HepG2 (cell line): ENCODE data around the genes PLEKHN1, ISG15, C1orf159 and SDF4.

GRCh38 chr1:630390-630914 is 56.0 kb downstream of the OR4F16 start:
- RRBS, 2 experiments, result no CpG with 5 or more reads among the region's 10 CpGs
CAGE:
- cytosol, long polyA minus RNA, result no peak
- cytosol, long polyA plus RNA, result no peak
- long polyA plus RNA, result no peak
- nucleus, long polyA minus RNA, result no peak
- nucleus, long polyA plus RNA, result no peak

GRCh38 chr1:793643-794046 is 107.2 kb upstream of the OR4F16 start:
- RRBS, 2 experiments, result no CpG with 5 or more reads among the region's 3 CpGs
CAGE:
- cytosol, long polyA minus RNA, result no peak
- cytosol, long polyA plus RNA, result no peak
- long polyA plus RNA, result no peak
- nucleus, long polyA minus RNA, result no peak
- nucleus, long polyA plus RNA, result no peak

GRCh38 chr1:830703-831106 is 93.0 kb upstream of the SAMD11 start:
- RRBS, 2 experiments, result no CpG with 5 or more reads among the region's 6 CpGs
CAGE:
- cytosol, long polyA minus RNA, result no peak
- cytosol, long polyA plus RNA, result no peak
- long polyA plus RNA, result no peak
- nucleus, long polyA minus RNA, result no peak
- nucleus, long polyA plus RNA, result no peak

DNA sequence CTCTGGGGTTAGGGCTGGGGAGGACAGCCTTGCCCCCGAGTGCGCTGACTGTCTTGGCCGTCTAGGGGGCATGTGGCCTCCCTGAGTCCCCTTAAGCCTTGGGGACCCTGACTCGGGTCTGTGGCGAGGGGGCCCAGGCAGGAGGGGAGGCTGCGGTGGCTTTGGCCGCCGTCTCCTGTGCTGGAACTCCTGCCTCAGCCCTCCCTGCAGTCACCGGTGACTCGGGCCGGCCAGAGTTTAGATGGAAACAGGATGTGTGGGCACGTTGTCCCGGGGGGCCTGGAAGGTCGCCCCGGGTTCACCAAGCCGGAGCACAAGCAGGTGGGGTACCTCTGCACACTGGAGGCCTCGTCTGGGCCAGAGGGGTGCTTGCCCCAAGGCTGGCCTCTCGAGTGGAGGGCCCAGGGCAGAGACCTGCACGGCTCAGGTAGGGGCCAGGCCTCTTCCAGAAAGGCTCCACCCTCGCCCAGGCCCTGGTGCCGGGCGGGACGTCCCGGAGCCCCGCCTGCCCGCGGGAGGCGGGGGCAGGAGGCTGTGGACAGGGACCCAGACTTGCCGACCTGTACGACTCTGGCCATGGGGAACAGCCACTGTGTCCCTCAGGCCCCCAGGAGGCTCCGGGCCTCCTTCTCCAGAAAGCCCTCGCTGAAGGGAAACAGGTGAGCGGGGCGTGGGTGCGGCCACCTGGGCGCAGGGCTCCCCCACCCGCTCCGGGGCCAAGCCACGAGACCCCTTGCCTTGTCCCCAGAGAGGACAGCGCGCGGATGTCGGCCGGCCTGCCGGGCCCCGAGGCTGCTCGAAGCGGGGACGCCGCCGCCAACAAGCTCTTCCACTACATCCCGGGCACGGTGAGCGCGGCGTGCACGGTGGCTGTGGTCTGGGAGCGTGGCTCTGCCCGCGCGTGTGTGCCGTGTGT is at the start of gene PLEKHN1:
Gene PLEKHN1 (plus strand): TSS at position 527 of the 916 bp plus-strand sequence.
- RRBS, 2 experiments, result 2% methylated on average over 15 to 25 of the region's 62 CpGs
CAGE:
- cytosol, long polyA minus RNA, result no peak
- cytosol, long polyA plus RNA, result no peak
- long polyA plus RNA, result no peak
- nucleus, long polyA minus RNA, result no peak
- nucleus, long polyA plus RNA, result start-site peak on the plus strand centred at position 536 of the sequence, 64 bp wide, 68 and 77 reads in 2 replicates

DNA sequence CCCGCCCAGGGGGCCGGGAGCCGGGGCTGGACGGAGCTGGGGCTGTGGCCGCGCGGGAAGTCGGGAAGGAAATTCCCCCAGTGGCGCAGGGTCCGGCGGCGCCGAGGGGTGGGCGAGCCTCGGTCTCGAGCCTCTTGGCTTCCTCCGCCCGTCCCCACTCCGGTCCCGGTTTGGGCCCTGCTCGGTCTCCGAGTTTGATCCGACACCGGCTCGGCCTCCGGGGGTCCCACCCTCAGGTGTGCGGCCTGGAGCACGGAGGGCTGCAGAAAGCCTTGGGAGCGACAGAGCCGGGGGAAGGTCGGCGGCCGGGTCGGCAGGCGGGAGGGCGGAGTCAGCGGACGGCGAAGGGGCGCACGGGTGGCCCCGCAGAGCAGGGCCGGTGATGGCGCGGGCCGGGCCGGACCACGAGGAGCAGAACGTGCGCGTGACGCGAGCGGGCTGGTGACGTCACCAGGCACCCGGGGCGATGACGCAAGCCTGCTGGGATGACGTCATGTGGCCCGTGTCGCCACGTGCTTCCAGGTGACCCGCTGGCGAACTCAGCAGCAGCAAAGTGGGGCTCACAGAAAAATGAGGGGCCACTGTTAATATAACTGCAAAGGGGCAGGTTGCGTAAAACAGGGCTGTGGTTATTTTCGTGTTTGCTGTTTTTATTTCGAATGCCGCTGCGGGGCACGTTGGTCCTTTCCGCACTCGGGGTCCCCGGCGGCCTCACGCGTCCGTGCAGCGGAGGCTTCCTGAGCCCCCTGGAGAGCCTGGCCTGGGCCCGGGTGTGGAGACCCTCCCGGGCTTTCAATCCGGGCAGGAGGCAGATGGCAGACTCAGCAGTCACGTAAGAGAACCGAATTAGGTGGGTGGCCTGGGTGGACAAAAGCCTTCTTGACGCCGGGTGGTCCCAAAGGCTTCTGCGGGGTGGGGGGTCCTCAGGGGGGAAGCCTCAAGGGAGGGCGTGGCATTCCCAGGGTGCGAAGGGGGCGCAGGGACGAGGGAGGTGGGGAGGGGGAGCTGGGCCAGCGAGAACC is 846 bp upstream of the HES4 start:
- RRBS, 2 experiments, result 2 to 3% methylated on average over 39 of the region's 91 CpGs
CAGE:
- cytosol, long polyA minus RNA, result no peak
- cytosol, long polyA plus RNA, result no peak
- long polyA plus RNA, result no peak
- nucleus, long polyA minus RNA, result no peak
- nucleus, long polyA plus RNA, result no peak

- RRBS, 2 experiments, result no CpG with 5 or more reads among the region's 37 CpGs
CAGE:
- cytosol, long polyA minus RNA, result no peak
- cytosol, long polyA plus RNA, result start-site peak on the plus strand at chr1:1013493-1013514, 1,966 and 2,400 reads in 2 replicates
- long polyA plus RNA, result start-site peak on the plus strand at chr1:1013491-1013507, 913 and 1,314 reads in 2 replicates
- nucleus, long polyA minus RNA, result no peak
- nucleus, long polyA plus RNA, result start-site peak on the plus strand at chr1:1013492-1013511, 1,096 and 912 reads in 2 replicates
These were observed at the start of gene ISG15 for GRCh38 chr1:1012512-1013762. ISG15 (plus strand) TSS chr1:1013497.

- RRBS, 2 experiments, result 16 to 30% methylated on average over 11 to 16 of the region's 35 CpGs
CAGE:
- cytosol, long polyA minus RNA, result no peak
- cytosol, long polyA plus RNA, result no peak
- long polyA plus RNA, result no peak
- nucleus, long polyA minus RNA, result no peak
- nucleus, long polyA plus RNA, result no peak
These were observed 2.5 kb downstream of the RNF223 start for GRCh38 chr1:1071603-1072103.

DNA sequence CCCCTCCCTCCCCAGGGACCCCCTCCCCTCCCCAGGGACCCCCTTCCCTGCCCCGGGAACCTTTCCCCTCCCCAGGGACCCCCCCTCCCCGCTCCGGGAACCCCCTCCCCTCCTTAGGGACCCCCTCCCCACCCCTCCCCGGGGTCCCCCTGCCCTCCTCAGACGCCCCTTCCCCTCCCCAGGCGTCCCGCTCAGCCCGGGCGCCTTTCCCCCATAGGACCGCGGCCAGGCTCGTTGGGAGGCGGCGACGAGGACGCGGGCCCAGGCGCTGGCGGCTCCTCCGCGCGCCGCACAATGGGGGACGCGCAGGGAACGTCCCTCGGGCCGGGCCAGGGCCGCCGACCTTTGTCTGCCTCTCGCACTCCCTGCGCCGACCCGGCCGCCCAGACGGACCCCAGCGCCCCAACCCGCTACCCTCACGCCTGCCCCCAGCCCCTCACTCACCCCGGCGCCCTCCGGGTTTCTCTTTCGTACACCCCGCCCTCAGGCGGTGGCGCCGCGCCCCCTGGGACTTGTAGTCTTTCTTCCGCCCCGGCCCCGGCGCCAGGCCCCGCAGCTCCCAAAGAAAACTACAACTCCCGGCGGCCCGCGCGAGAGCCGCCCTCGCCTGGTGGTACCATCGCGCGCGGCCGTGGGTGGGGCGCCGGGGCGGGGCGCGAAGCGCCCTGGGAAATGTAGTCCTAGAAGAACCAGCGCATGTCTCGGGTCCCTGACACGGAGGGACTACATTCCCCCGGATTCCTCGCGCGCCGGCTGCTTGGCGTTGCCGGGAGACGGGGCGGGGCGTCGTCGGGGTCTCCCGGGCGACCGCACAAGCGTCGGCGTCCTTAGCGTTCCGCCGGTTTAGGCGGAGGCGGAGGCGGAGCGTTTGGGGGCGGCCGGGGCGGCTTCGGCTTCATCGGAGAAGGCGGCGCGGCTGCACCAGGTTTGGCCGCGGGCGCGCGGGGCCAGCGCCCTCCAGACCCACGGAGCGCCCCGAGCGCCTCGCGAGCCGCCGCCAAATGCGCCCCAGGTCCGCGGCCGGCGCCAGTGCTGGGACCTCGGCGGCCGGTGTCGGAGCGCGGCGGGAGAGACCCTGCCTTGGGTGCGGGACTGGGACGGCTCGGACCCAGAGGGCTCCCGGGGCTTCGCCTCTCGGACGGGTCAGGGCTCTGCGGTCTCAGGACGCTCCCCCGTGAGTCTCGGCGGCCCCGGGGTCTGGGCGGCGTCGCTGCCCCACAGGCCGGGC is at the start of gene C1orf159:
Gene C1orf159 (minus strand): TSS at position 474 of the 1,228 bp plus-strand sequence.
- RRBS, 2 experiments, result 2% methylated on average over 74 to 79 of the region's 150 CpGs
CAGE:
- cytosol, long polyA minus RNA, result start-site peak on the minus strand centred at position 471 of the sequence, 16 bp wide, 36 reads
- cytosol, long polyA plus RNA, result no peak
- long polyA plus RNA, result start-site peak on the minus strand centred at position 480 of the sequence, 32 bp wide, 74 and 34 reads in 2 replicates
- nucleus, long polyA minus RNA, result no peak
- nucleus, long polyA plus RNA, result no peak

DNA sequence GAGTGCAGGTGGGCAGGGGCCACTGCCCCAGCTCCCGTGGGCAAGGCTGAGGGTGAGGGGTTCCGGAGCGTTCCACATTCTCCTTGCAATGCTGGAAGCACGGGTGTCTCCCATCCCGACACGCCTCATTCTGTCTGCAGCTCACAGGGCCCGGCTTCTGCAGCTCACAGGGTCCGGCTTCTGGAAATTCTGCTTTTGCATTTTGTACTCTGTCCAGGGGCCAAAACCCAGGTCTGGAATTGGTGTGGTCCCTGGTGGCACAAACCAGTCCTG is 20.0 kb upstream of the C1orf159 start:
- RRBS, 2 experiments, result 84 to 93% methylated on average over 4 of the region's 8 CpGs
CAGE:
- cytosol, long polyA minus RNA, result no peak
- cytosol, long polyA plus RNA, result no peak
- long polyA plus RNA, result no peak
- nucleus, long polyA minus RNA, result no peak
- nucleus, long polyA plus RNA, result no peak

DNA sequence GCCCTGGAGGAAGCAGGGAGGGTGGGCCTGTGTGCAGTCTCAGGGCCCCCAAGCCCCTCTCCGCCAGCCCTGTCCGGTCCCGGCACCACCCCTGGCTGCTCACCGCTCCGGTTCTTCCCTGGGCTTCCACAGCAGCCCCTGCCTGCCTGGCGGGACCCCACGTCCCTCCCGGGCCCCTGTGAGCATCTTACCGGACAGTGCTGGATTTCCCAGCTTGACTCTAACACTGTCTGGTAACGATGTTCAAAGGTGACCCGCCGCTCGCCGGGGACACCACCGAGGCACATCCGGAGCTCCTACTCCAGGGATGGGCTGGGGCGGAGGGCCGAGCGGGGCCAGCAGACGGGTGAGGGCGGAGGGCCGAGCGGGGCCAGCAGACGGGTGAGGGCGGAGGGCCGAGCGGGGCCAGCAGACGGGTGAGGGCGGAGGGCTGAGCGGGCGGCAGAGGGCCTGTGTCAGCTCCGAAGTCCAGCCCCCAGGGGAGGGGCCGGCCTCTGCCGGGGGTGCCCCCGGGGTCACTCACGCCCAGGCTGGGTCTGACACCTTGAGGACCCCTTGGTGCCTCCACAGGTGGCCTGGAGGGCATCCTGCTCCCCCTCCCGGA is 5.9 kb upstream of the TTLL10 start:
- RRBS, 2 experiments, result 52 to 56% methylated on average over 13 to 15 of the region's 37 CpGs
CAGE:
- cytosol, long polyA minus RNA, result no peak
- cytosol, long polyA plus RNA, result no peak
- long polyA plus RNA, result no peak
- nucleus, long polyA minus RNA, result no peak
- nucleus, long polyA plus RNA, result no peak

- RRBS, 2 experiments, result 47% methylated on average over 17 to 19 of the region's 26 CpGs
CAGE:
- cytosol, long polyA minus RNA, result no peak
- cytosol, long polyA plus RNA, result no peak
- long polyA plus RNA, result no peak
- nucleus, long polyA minus RNA, result no peak
- nucleus, long polyA plus RNA, result no peak
These were observed 9.1 kb downstream of the TTLL10 start for GRCh38 chr1:1182806-1183247.

- RRBS, 2 experiments, result 1 to 2% methylated on average over 24 to 31 of the region's 93 CpGs
CAGE:
- cytosol, long polyA minus RNA, result start-site peak on the minus strand at chr1:1231971-1231987, 337 reads
- cytosol, long polyA plus RNA, result start-site peak on the minus strand at chr1:1231911-1232065, 1,026 and 1,399 reads in 2 replicates
- long polyA plus RNA, result start-site peak on the minus strand at chr1:1231938-1232057, 2,153 and 2,268 reads in 2 replicates
- nucleus, long polyA minus RNA, result no peak
- nucleus, long polyA plus RNA, result start-site peak on the minus strand at chr1:1231911-1232049, 605 and 928 reads in 2 replicates
These were observed at the start of gene SDF4 for GRCh38 chr1:1231077-1232099. SDF4 (minus strand) TSS chr1:1232001.

GRCh38 chr1:1237734-1238434 is 5.8 kb downstream of the B3GALT6 start:
- RRBS, 2 experiments, result 3% methylated on average over 17 to 18 of the region's 43 CpGs
CAGE:
- cytosol, long polyA minus RNA, result no peak
- cytosol, long polyA plus RNA, result no peak
- long polyA plus RNA, result no peak
- nucleus, long polyA minus RNA, result no peak
- nucleus, long polyA plus RNA, result no peak

GRCh38 chr1:1267640-1268600 is 5.7 kb downstream of the UBE2J2 start:
- RRBS, 2 experiments, result 93 to 95% methylated on average over 8 to 12 of the region's 50 CpGs
CAGE:
- cytosol, long polyA minus RNA, result no peak
- cytosol, long polyA plus RNA, result no peak
- long polyA plus RNA, result no peak
- nucleus, long polyA minus RNA, result no peak
- nucleus, long polyA plus RNA, result no peak

GRCh38 chr1:1281356-1282396 is 1.4 kb downstream of the SCNN1D start:
- RRBS, 2 experiments, result 2% methylated on average over 13 of the region's 31 CpGs
CAGE:
- cytosol, long polyA minus RNA, result no peak
- cytosol, long polyA plus RNA, result no peak
- long polyA plus RNA, result no peak
- nucleus, long polyA minus RNA, result no peak
- nucleus, long polyA plus RNA, result no peak

- RRBS, 2 experiments, result no CpG with 5 or more reads among the region's 22 CpGs
CAGE:
- cytosol, long polyA minus RNA, result no peak
- cytosol, long polyA plus RNA, result no peak
- long polyA plus RNA, result no peak
- nucleus, long polyA minus RNA, result no peak
- nucleus, long polyA plus RNA, result no peak
These were observed 9.1 kb downstream of the ACAP3 start for GRCh38 chr1:1298541-1299108.

DNA sequence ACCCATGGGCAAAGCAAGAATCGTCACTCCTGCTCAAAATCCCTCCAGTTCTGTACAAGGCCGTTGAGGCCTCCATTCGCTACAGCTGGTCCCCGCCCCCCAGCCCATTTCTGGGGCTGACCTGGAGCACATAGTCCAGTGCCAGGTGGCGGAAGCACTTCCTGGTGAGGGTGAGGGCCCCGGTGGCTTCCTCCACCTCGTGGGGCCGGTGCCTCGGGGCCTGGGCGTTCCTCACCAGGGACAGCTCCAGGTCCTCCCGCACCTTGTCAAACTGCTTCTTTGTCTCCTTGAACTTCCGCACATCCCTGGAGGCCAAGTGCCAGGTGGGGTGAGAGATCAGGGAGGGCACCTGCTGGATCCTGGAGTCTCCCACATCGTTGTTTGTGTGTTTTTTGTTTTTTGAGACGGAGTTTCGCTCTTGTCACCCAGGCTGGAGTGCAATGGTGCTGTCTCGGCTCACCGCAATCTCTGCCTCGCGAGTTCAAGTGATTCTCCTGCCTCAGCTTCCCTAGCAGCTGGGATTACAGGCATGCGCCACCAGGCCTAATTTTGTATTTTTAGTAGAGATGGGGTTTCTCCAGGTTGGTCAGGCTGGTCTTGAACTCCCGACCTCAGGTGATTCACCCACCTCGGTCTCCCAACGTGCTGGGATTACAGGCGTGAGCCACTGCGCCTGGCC is 7.2 kb downstream of the ACAP3 start:
- RRBS, 2 experiments, result no CpG with 5 or more reads among the region's 25 CpGs
CAGE:
- cytosol, long polyA minus RNA, result no peak
- cytosol, long polyA plus RNA, result no peak
- long polyA plus RNA, result no peak
- nucleus, long polyA minus RNA, result no peak
- nucleus, long polyA plus RNA, result no peak

DNA sequence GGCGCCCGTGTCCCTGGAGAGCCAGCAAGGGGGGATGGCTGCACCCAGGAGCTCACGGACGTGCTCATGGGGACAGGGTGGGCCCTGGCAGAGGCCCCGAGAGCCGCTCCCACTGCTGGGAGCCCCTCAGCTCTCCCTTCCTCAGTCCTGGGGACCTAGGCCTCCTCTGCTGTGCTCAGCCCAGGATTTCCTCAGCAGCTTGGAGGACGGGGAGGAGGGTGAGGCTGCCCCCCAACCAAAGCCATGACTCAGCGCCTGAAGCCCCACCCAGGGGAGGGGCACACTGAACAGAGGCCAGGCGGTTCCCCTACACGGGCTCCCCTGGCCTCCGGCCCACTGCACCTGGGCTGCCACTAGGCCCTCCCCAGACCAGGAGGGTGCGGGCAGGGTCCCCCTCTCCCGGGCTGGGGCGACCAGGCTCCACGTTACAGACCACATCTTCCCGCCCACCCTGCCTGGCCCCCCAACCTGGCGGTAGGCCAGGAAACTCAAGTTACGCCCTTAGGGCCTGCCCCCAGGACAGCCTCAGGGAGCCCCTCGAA is 2.2 kb downstream of the ACAP3 start:
- RRBS, 2 experiments, result 1 to 3% methylated on average over 3 of the region's 19 CpGs
CAGE:
- cytosol, long polyA minus RNA, result no peak
- cytosol, long polyA plus RNA, result no peak
- long polyA plus RNA, result no peak
- nucleus, long polyA minus RNA, result no peak
- nucleus, long polyA plus RNA, result no peak

DNA sequence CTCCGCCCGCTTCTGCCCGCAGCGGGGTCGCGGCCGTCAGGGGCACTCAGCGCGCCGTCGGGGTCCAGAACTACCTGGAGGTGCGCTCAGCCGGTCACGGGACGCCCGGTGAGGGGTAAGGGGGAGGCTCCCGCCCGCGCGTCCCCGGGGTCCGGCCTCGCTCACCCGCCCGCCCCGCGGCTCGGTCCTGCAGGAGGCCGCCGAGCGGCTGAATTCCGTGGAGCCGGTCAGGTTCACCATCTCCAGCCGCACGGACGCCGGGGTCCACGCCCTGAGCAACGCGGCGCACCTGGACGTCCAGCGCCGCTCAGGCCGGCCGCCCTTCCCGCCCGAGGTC is 464 bp downstream of the PUSL1 start:
- RRBS, 2 experiments, result under 1 to 2% methylated on average over 25 to 37 of the region's 48 CpGs
CAGE:
- cytosol, long polyA minus RNA, result no peak
- cytosol, long polyA plus RNA, result no peak
- long polyA plus RNA, result no peak
- nucleus, long polyA minus RNA, result no peak
- nucleus, long polyA plus RNA, result no peak

DNA sequence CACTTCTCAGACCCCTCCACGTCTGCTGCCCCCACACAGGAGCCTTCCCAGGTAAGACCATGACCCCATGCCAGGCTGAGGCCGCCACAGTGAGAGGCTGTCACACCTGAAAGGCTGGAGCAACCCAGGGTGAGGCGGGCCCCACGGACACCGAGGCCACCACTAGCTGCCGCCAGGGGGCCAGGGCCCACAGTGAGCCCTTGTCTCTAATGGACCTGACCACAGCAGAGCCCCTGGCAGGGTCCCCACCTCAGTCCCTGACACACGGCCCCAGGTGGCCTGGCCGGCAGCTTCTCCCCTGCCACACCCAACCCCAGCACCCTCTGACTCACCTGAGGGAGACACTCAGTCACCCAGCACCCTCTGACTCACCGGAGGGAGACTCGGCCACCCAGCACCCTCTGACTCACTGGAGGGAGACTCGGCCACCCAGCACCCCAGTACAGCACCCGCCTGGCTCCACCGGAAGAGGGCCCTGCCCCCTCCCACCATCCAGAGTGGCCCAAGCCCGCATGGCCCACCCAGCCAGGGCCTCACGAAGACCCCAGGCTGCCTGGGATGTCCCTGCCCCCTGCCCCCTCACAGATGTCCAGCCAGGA is 4.5 kb downstream of the DVL1 start:
- RRBS, 2 experiments, result 38 to 46% methylated on average over 5 of the region's 15 CpGs
CAGE:
- cytosol, long polyA minus RNA, result no peak
- cytosol, long polyA plus RNA, result no peak
- long polyA plus RNA, result no peak
- nucleus, long polyA minus RNA, result no peak
- nucleus, long polyA plus RNA, result no peak